ENCODE results near the gene NARS1.

GRCh38 chr18:55413364-55413919, 174.6 kb downstream of the TCF4 start:
- RRBS, result no CpG with 5 or more reads among the region's 1 CpG

GRCh38 chr18:55500162-55500721, 87.8 kb downstream of the TCF4 start:
- RRBS, result no CpG with 5 or more reads among the region's 6 CpGs

DNA sequence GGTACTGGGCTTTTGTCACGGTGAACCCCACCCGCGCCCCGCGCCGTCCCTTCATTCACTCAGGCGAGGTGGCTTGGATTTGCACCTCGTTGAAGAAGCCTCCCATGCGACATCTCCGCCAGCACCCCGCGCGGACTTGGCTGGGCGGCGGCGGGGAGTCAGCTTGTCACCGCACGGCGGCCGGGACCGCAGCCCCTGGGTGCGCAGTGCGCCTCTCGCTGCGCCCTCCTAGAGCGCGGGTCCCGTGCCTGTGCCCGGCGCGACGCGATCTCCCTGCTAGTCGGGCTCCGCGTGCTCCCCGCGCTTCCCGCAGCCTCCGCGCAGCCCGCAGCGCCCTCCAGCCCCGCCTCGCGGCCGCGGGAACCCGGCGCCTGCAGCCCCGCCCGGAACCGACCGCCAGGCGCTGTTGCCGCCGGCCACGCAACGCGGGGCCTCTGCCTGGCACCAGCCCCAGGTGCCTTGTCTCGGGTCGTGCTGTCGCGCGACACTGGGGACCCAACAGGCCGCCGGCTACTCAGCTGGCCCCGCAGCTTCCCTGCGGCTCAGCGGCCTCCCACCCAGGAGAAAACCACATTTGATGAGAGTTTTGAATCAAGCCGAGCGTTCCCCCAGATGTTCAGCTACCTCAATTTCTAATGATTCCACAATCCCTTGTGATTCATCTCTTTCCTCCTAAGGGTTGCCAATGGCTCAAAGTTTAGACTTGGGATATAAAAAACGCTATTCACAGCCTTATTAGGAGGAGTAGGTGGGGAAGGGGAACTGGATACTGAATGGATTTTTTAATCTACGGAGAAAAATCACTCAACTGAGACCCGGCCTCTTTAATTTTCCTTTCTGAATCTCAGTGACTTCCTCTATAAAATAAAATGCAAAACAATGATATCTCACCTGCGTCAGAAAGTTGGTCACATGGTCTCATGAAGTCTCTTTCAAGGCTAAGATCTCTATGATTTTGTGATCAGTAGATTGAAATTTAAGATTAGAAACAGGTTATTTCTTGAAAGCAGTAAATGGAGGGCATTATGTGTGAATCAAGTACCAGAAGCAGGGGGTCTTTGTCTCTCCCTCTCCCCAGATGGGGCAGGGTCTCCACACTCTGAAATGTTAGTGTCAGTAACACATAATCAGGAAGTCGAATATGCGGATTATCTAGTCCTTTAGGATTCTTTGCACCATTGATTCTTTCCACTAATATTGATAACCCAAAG, 192.5 kb upstream of the TCF4 start:
- RRBS, result 2% methylated on average over 24 of the region's 78 CpGs

GRCh38 chr18:55848359-55848841, 260.4 kb upstream of the TCF4 start:
- RRBS, result no CpG with 5 or more reads among the region's 3 CpGs

GRCh38 chr18:56445215-56445806, 193.1 kb downstream of the TXNL1 start:
- RRBS, result no CpG with 5 or more reads among the region's 6 CpGs

GRCh38 chr18:56772062-56772623, 121.0 kb downstream of the WDR7 start:
- RRBS, result no CpG with 5 or more reads among the region's 3 CpGs

DNA sequence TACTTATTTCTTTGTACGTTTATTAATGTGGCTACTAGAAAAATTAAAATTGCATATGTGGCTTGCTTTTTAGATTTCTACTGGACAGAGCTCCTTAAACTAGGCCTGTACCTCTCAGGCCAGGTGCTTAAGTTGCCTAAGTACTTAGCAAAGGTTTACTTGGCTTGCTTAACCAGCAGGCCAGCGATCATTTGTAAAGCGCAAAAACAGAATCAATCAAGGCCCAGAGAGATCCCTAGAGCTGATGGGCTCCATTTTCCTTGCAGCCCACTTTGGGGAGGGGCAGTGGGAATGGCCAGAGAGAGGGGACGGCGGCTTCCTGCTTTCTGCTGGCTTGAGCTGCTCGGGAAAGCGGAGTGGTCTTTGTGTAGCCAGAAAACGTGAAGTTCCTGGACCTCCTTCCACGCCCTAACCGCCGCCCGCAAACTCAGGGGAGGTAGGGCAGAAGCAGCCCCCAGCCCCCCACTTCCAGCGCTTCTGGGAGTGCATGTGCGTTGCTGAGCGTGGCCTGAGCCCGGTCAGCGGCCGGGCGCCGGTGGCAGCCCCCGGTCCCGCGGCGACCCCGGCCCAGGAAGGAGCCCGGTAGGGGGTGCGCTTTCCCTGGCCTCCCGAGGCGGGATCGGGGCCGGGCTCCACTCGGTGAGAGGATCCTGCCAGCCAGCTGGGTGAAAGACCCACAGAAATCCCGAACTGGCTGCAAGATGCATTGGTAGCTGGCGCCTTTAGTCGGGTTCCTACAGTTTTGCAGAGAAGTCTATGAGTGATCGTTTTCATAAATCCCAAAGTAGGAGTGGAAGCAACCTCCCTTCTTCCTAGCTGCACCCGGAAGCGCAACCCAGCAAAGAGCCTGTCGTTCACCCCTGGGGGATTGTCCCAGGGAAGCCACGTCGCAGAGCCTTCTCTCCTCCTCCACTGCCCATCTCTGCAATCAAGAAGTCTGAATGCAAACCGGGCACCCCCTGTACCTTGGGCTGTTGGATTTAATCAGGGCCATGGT, 25.3 kb upstream of the BOD1L2 start:
- RRBS, result 4% methylated on average over 6 of the region's 42 CpGs

- RRBS, result 10% methylated on average over 5 of the region's 36 CpGs
Measured at GRCh38 chr18:57354062-57354610, 1.8 kb downstream of the ST8SIA3 start.

GRCh38 chr18:57441312-57442158, 6.4 kb downstream of the ONECUT2 start:
- RRBS, result no CpG with 5 or more reads among the region's 56 CpGs

DNA sequence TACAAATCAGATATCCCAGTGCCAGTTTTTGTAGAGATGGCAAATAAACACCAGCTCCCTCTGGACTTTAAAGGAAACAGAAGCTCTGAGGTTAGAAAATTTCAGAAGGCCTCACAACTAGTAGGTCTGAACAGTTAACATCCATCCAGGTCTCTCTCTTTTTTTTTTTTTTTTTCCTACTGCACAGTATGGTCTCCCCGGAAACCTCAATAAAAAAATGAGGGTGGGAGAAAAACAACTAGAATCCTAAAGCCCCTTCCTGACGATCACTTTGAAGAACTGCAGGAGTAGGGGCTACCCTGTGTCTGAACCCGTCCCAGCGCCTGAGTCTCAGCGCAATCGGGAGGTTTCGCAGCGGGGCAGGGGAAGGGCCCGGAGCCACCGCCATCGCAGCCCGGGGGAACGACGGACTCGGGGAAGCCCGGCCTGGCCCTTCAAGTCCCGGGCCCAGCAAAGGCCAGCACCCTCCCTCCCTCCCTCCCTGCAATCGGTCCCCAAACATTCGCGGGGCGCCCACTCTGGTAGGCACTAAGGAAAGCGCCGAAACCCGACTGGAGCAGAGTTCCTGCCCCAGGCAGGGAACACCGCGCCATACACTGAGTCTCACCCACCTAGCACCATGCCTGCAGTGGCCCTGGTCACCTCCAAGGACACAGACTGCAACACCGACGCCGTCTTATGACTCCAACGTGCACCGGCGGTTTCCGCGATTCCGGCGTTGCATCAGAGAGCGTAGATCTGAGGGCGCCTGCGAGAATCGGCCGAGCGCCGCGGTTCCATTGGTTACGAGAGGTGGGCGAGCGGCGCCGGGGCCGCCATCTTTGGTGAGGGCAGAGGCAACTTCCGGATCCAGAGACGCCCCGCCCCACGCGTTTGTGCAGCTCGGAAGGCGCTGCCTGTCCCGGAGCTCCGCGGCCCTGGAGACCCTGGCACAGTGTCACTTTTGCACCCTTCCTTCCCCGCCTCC, at the start of gene NARS1:
Gene NARS1 (minus strand): TSS at position 740 of the 967 bp plus-strand sequence.
- RRBS, result 2% methylated on average over 17 of the region's 61 CpGs

DNA sequence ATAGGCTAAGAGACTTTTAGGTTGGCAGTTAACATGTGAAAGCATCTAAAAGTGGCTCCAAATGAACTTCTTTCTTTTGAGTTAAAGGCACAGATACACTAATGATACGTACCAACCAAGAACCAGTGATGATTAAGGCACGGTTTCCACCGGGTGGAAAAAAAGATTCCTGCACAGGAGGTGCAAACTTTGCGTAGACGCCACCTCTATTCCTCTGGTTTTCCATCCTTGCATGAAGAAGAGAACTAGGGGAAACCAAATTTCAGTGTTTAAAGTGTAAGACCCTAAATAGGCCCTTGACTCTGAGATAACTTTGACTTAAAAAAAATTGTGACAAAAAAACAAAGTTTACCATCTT, 40.7 kb upstream of the NARS1 start:
- RRBS, result no CpG with 5 or more reads among the region's 5 CpGs

- RRBS, result no CpG with 5 or more reads among the region's 6 CpGs
Measured at GRCh38 chr18:57691463-57692127, 70.0 kb upstream of the NARS1 start.

- RRBS, result no CpG with 5 or more reads among the region's 4 CpGs
Measured at GRCh38 chr18:57712379-57713065, 90.6 kb downstream of the ATP8B1 start.

DNA sequence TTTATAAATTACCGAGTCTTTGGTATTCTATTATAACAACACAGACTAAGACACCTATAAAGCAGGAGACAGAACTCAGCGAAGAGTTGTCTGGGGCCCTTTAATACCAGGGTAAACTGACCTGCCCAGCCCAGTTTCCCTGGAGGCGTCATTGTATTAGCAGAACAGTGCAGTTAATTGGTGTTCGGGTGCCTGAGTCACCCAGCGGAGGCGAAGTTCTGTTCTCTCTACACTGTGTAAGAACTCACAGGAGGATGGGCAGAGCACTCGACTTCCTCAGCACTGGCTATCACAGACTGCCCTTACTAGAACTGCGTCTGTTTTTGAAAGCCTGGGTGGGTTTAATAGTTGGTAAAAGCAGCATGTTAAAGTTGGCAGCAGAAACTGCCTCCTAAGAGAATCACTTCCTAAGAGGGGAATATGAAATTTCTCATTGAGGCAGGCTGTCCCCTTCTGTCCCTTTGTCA, 106.5 kb upstream of the ATP8B1 start:
- RRBS, result no CpG with 5 or more reads among the region's 8 CpGs

GRCh38 chr18:58043356-58043831, 632 bp upstream of the NEDD4L start:
- RRBS, result 1% methylated on average over 5 of the region's 25 CpGs

- RRBS, result no CpG with 5 or more reads among the region's 3 CpGs
Measured at GRCh38 chr18:58102775-58103211, 58.8 kb downstream of the NEDD4L start.

- RRBS, result no CpG with 5 or more reads among the region's 8 CpGs
Measured at GRCh38 chr18:58149167-58149773, 105.2 kb downstream of the NEDD4L start.

- RRBS, result no CpG with 5 or more reads among the region's 22 CpGs
Measured at GRCh38 chr18:58196748-58198019, 153.2 kb downstream of the NEDD4L start.

DNA sequence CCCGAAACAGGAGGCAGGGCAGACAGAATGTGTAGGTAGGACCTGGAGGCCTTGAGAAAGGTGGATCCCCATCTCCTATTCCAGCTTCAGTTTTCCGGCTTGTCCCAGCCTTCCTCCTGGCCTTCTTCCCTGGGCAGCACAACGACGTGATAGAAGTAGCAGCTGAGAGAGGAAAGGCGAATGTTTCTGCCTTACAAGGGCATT, 272.6 kb downstream of the NEDD4L start:
- RRBS, result no CpG with 5 or more reads among the region's 5 CpGs

GRCh38 chr18:58381634-58382124, 247.2 kb downstream of the ALPK2 start:
- RRBS, result no CpG with 5 or more reads among the region's 10 CpGs